Ovary (tissue), 7 donors: ENCODE measurements around the gene CST2.

- PRO-cap, 7 experiments = peak in 7 of 7 experiments; most common plus-strand start chr20:23358367 (in 6); most common minus-strand start chr20:23358134 (in 5)
- RAMPAGE, long total RNA, 2 experiments = start-site peak on the plus strand in 2 of 2 experiments, at chr20:23358250-23358415 at its widest, 6 reads per replicate; start-site peak on the minus strand in 2 of 2 experiments, at chr20:23357978-23358128 at its widest, 5 to 10 reads per replicate
These were observed 4.1 kb upstream of the GZF1 start for GRCh38 chr20:23357622-23358583.

DNA sequence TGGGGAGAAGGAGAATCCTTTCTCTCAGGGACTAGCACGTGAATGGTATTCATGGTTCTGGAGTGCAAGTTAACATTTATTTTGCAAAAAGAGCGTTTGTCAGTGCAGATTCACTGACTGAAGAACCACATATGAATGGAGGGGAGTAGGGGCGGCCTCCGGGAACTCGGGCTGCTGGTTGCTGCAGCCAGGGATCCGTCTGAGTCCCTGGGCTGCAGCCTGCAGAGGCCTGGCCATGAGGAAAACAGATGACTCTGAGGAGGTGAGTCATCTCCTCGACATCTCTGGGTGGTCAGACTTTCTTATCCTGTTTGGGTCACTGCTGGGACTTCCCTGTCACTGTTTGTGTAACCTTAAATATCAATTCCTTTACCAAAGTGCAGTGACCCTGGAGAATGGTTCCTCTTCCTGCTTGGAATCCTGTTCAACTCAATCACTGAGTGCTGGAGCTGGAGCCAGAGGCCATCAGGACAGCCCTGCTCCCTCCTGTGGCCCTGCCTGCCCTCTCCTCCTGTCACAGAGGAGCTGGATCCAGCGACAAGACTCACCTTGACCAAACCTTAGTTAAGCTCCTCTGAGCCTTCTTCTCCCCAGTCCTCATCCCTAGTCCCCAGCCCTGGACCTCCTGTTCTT lies 4.4 kb upstream of the CST4 start:
- PRO-cap, 7 experiments = no peak in any of the 7 experiments
- RAMPAGE, long total RNA, 2 experiments = no peak in any of the 2 experiments

DNA sequence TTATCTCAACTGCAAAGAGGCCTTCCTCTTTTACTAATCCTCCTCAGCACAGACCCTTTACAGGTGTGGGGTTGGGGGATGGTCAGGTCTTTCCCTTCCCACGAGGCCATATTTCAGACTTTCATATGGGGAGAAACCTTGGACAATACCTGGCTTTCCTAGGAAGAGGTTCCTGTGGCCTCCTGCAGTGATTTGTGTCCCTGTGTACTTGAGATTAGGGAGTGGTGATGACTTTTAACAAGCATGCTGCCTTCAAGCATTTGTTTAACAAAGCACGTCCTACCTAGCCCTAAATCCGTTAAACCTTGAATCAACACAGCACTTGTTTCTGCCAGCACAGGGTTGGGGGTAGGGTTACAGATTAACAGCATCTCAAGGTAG lies 6.0 kb upstream of the CST1 start:
- PRO-cap, 7 experiments = no peak in any of the 7 experiments
- RAMPAGE, long total RNA, 2 experiments = no peak in any of the 2 experiments

- PRO-cap, 7 experiments = no peak in any of the 7 experiments
- RAMPAGE, long total RNA, 2 experiments = no peak in any of the 2 experiments
These were observed at the start of gene CST2 for GRCh38 chr20:23826641-23826840. TSS of gene CST2 (minus strand) at chr20:23826729.

- PRO-cap, 7 experiments = no peak in any of the 7 experiments
- RAMPAGE, long total RNA, 2 experiments = no peak in any of the 2 experiments
These were observed 6.0 kb downstream of the CST5 start for GRCh38 chr20:23873322-23874073.

DNA sequence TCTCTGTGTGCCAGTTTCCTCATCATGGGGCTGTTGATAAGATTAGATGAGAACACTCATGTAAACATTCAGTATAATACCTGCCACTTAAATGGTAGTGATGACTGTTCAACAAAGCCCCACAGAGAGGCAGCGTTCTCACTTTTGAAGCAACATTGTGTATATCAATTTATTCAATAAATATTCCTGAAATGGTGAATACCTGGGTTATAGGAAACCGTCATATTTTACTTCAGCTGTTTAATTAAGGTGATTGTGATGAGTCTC lies 114.6 kb upstream of the CST7 start:
- PRO-cap, 7 experiments = no peak in any of the 7 experiments
- RAMPAGE, long total RNA, 2 experiments = no peak in any of the 2 experiments

- PRO-cap, 7 experiments = no peak in any of the 7 experiments
- RAMPAGE, long total RNA, 2 experiments = no peak in any of the 2 experiments
These were observed 6.0 kb downstream of the CST7 start for GRCh38 chr20:24955073-24955443.

- PRO-cap, 7 experiments = no peak in any of the 7 experiments
- RAMPAGE, long total RNA, 2 experiments = no peak in any of the 2 experiments
These were observed 14.1 kb downstream of the APMAP start for GRCh38 chr20:24978469-24978866.

DNA sequence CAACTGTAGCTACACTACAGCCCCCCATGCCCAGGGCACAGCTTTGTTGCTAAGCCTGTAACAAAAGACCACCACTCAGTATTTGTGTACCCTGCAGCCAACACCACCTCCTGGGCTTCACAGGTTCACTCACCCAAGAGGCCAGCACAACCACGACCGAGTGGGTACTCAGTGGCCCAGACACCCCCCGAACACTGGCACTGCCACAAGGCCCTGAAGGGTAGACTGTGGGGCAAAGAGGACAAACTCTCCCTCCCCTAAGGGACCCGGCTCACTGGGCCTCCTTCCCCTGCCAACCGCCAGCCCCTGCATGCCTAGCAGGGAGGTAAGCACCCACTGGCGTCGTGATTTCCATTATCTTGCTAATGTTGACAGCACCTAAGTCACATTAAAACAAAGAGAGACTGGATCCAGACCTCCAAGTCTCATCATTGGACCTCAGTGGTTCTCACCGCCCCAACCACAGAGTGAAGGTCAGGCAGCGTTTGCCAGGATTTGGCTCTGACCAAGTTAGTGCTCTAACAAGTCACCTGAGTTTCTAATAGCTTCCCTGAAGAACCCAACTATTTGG lies 13.9 kb upstream of the APMAP start:
- PRO-cap, 7 experiments = no peak in any of the 7 experiments
- RAMPAGE, long total RNA, 2 experiments = no peak in any of the 2 experiments

DNA sequence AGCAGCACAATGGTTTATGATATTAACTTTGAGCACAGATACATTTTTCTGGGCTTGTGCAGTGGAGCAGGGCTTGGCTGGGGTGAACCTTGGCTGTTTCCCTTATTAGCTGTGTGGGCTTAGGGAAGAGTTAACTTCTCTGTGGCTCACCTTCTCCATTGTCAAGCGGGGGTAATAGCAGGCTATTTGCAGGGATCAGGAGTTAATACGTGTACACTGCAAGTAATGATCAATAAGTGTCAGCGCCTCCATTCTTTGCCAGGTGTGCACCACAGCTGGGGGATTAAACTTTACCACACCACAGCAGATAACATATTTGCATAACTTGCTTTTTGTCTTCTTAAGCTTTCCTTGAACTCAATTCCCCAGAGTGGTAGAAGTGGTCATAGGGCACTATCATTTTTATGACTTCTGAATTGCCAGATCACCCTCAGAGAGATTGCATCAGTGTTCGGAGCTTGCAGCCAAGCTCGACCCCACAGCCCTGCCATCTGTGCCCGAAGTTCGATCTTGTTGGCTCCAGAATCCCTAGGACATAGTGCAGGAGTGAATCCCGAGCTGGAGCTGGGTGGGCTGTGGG lies 1.5 kb upstream of the PYGB start:
- PRO-cap, 7 experiments = no peak in any of the 7 experiments
- RAMPAGE, long total RNA, 2 experiments = no peak in any of the 2 experiments

- PRO-cap, 7 experiments = no peak in any of the 7 experiments
- RAMPAGE, long total RNA, 2 experiments = no peak in any of the 2 experiments
These were observed 4.4 kb downstream of the PYGB start for GRCh38 chr20:25251967-25253080.

- PRO-cap, 7 experiments = no peak in any of the 7 experiments
- RAMPAGE, long total RNA, 2 experiments = no peak in any of the 2 experiments
These were observed 44.5 kb downstream of the PYGB start for GRCh38 chr20:25292196-25292965.

GRCh38 chr20:25293590-25294357 lies 45.9 kb downstream of the PYGB start:
- PRO-cap, 7 experiments = no peak in any of the 7 experiments
- RAMPAGE, long total RNA, 2 experiments = no peak in any of the 2 experiments

DNA sequence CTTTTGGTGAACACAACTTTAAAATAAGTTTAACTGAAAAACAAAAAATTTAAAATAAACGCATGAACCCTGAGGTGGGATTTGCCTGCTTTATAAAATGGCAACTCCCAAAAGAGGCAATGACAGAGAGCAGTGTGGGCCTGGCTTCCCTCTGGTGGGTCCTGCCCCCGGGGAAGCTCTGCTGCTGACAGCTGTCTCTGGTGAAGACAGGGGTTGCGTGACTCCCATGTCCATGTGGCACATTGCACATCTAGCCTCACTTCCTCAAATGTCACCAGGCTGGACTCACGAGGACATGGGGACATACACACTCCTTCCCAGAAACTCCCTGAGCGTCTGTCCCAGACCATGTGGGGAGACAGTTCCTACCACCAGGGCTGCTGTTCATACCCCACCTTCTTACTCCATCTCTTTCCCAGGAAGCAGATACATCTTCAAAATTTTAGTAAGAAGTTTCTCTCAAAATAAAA lies 66.2 kb downstream of the ABHD12 start:
- PRO-cap, 7 experiments = no peak in any of the 7 experiments
- RAMPAGE, long total RNA, 2 experiments = no peak in any of the 2 experiments

DNA sequence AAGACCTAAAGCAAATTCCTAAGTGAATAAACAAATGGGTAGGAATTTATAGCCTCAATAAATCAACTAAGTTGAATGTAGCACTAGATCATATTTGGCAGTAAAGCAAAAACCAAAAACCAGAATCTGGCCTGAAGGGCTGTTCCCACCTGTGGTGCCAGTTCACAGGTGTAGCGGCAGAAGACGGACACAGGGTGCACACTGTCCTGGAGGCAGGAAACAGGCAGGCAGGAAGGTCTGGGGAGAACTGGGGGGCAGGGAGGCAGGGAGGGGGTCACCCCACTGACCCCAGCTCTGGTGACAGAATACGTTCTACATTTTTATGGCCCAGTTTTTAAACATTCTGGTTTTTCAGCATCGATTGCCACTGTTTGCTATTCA lies 36.5 kb downstream of the ABHD12 start:
- PRO-cap, 7 experiments = no peak in any of the 7 experiments
- RAMPAGE, long total RNA, 2 experiments = no peak in any of the 2 experiments

DNA sequence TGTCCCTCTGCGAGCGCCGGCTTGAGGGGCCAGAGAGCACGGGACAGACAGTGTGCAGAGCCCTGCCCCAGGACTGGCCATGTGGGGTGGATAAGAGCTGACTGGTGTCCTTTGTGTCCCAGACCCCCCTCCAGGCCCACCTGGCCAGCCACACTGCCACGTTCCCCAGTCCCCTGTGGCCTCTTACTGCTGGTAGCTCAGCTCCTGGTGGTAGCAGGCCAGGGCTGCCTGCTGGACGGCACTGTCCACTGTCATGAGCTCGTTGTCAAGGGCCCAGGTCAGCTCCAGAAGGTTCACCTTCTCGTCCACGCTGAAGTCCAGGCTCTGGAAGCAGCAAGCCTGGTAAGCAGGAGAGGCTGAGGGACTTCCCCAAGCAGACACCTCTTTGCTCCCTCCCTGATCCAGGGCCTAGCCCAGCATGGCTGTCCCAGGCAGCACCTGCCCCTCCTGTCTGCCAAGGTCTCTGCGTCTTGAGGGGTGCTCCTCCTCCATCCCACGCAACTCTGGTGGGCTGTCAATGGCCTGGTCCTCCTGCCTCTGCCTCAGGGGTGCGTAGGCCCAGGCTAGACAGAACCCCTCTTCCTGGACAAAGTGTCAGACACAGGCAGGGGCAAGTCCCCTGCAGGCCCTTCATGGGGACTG lies 87.2 kb downstream of the NINL start:
- PRO-cap, 7 experiments = no peak in any of the 7 experiments
- RAMPAGE, long total RNA, 2 experiments = no peak in any of the 2 experiments

GRCh38 chr20:25987188-25987864 lies 290.7 kb upstream of the ZNF337 start:
- PRO-cap, 7 experiments = no peak in any of the 7 experiments
- RAMPAGE, long total RNA, 2 experiments = no peak in any of the 2 experiments

DNA sequence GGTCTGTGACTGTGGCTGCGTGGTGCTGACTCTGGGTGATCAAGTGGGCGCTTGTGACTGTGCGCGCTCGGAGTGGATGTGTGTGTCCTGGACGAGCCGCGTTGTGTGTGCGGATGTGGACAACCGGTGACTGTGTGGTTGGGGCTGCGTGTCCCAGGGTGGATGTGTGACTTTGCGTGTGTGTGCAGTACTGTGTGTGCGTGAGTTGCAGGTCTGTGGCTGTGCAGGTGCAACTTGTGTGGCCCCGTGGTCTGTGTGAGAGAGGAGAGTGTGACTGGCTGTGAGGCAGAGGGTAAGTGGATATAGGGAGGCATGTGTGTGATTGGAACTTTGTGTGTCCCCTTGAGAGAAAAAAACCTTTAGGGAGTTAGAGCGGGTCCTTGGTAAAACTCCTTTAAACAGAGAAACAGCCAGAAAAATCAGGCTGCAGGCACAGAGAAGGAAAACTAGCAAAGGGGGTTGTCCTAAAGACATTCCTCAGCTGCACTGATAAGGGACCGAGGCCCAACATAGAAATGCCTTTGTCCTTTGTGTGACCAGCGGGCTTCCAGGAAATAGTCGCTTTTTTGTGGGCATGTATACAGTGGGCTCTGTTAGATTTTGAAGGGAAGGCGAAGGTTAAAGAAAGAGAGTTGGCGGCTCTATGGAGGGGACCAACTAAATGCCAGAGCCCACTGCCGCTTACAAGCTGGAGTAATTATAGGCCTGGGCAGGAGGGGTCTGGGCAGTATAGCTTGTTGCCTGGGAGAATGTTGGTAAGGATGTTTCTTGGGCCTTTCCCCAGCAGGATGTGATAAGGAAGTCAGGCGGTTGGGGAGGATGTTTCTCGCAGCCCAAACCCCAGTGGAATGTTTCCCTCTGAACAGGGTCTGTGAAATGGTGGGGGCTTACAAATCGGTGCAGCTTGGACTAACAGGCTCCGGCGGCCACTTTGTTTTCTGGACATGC lies 313.6 kb upstream of the ZNF337 start:
- PRO-cap, 7 experiments = peak in 2 of 7 experiments; most common minus-strand start position 739 of the sequence (in 1)
- RAMPAGE, long total RNA, 2 experiments = no peak in any of the 2 experiments

DNA sequence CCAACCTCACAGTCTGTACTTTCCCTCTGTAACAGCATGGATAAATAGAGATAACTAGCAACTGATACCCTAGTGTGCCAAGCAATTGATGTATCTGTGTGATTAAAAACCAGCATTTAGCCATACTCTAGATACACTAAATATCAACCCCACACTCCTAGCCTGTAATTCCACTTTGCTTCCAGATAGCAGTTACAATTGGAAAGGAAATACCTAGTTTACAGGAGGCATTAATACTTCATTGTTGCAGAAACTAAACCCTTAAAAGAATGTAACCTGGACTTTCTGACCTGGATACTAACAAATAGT lies 556.1 kb upstream of the ZNF337 start:
- PRO-cap, 7 experiments = no peak in any of the 7 experiments
- RAMPAGE, long total RNA, 2 experiments = no peak in any of the 2 experiments

GRCh38 chr20:29410058-29410569 lies 1847.3 kb upstream of the DEFB115 start:
- PRO-cap, 7 experiments = no peak in any of the 7 experiments
- RAMPAGE, long total RNA, 2 experiments = no peak in any of the 2 experiments